Natural killer cell (primary cell): Measurements from ENCODE around the gene C1orf53.

DNA sequence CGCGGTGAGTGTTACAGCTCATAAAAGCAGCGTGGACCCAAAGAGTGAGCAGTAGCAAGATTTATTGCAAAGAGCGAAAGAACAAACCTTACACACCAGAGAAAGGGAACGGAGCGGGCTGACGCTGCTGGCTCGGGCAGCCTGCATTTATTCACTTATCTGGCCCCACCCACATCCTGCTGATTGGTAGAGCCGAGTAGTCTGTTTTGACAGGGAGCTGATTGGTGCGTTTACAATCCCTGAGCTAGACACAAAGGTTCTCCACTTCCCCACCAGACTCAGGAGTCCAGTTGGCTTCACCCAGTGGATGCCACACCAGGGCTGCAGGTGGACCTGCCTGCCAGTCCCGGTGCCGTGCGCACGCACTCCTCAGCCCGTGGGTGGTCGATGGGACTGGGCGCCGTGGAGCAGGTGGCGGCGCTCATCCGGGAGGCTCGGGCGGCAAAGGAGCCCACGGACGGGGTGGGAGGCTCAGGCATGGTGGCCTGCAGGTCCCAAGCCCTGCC is 1171.5 kb upstream of the B3GALT2 start:
- PRO-cap, result no peak

GRCh38 chr1:194858495-194859241 is 1672.3 kb upstream of the B3GALT2 start:
- PRO-cap, result no peak

GRCh38 chr1:196445738-196446130 is 162.5 kb downstream of the KCNT2 start:
- PRO-cap, result no peak

DNA sequence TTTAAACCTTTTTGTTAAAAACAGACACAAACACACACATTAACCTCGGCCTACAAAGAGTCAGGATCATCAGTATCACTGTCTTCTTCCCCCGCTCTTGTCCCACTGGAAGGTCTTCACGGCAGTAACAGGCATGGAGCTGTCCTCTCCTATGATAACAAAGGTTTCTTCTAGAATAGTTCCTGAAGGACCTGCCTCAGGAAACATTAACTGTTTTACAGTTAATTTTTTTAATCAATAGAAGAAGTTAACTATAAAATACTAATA is 2.9 kb downstream of the CFHR1 start:
- PRO-cap, result no peak

DNA sequence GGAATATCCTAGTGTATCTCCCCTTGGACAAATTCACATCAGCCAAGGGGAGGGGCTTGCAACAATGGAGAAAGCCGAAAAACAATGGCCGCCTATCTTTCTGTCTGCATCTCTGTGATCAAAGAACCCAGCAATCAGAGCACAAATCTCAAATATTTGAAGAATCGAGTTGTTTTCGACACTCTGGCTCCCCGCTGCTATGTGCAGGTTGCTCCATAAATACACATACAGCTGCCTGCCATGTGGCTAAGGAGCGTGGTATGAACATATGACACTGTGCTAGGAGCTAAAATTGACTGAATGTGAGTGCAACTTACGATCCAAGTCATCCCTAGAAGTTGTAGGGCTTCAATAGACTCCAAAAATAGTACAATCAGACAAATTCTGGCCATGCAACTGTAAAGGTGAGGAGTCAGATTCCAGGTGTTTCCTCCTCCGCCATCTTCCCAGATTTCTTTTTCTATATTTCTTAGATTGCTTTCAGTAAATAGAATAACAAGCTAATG is 8.6 kb downstream of the CFHR4 start:
- PRO-cap, result no peak

GRCh38 chr1:196896886-196897817 is 9.3 kb downstream of the CFHR4 start:
- PRO-cap, result no peak

DNA sequence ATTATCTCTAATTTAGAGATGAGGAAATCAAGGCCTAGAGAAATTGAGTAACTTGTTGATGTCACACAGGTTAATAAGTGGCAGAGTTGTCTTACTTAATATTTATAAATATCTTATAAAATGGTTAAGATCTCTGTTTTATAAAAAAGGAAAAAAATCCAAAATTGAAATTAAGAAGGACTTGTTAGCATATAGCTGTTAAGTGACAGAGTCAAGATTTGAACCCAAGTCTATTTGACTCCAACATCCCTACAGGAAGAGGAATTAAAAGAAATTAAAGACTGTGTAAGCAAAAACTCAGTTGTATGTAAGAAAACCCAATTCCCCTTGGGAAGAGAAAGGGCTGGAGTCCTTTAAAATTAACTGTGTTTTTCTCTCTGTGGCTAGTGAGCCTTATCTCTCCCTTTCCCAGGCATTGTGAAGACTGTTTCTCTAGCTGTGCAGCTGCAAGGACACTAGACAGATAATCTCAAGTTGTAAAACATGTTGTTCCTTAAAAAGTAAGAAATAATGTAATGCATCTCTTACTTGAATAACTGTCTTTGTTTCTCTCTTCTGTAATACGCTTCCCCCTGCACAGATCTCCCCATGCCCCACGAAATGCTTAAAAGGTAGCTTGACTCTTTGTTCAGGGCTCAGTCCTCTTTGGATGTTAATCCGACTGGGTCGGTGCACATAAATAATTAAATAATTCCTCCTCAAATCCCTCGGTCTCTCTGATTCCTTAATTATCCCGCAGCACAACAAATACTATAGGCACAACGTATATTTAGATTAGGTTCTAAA is 29.9 kb upstream of the F13B start:
- PRO-cap, result no peak

- PRO-cap, result no peak
Observed at GRCh38 chr1:197101742-197102922, 35.1 kb upstream of the F13B start.

DNA sequence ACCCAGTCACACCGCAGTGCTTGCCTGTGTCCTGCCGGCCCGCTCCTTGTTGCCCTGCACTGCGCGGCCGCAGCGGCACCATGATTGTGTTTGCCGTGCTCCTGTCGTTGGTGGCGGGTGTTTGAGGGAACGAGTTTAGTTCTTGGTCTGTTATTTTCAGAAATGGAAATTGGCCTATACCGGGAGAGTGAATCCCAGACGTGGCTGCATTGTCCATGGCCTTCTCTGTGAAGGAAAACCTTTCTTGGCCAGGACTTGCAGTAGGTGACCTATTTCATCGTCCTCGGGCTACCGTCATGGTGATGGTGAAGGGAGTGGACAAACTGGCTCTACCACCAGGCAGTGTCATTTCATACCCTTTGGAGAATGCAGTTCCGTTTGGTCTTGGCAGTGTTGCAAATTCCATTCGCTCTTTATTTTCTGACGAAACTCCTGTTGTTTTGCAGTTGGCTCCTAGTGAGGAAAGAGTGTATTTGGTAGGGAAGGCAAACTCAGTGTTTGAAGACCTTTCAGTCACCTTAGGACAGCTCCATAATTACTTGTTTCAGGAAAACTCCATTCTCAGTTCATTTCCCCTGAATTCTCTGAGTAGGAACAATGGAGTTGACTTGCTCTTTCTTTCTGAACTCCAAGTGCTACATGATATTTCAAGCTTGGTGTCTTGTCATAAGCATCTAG is 21.2 kb upstream of the ZBTB41 start:
- PRO-cap, result no peak

DNA sequence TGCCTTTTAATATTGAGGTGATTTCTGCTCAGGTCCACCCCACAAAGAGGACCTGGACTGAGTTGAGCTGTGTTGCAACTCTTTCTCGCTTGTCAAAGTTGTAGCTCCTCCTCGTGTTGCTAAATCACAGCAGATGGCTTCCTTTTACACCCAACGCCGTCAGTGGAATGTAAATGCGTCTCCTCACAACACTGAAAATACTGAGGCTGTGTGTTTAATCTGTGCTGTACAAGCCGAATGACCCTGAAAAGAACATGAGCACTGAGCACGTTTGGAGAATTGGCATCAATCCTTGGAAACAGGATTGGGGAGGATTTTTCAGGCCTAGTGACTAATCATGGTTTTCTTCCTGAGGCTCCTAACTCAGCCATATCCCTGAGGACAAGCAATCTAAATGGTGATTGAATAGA is 196.0 kb downstream of the CRB1 start:
- PRO-cap, result no peak

DNA sequence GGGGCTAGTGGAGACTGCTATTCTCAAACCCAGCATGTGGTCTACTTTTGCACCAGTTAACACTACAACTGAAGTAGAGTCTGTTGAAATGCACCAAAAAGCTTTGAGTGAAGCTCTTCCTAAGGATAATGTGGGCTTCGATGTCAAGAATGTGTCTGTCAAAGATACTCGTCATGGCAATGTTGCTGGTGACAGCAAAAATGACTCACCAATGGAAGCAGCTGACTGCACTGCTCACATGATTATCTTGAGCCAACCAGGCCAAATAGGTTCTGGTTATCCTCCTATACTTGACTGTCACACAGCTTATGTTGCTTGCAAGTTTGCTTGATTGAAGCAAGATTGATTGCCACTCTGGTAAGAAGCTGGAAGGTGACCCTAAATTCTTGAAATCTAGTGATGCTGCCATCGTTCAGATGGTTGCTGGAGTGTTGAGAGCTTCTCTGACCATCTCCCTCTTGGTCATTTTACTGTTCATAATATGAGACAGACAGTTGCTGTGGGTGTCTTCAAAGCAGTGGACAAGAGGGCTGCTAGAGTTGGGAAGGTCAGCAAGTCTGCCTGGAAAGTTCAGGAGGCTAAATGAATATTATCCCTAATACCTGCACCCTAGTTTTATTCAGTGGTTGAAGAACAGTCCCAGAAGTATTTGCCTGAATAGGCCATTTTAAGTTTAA is 85.1 kb downstream of the DENND1B start:
- PRO-cap, result no peak

DNA sequence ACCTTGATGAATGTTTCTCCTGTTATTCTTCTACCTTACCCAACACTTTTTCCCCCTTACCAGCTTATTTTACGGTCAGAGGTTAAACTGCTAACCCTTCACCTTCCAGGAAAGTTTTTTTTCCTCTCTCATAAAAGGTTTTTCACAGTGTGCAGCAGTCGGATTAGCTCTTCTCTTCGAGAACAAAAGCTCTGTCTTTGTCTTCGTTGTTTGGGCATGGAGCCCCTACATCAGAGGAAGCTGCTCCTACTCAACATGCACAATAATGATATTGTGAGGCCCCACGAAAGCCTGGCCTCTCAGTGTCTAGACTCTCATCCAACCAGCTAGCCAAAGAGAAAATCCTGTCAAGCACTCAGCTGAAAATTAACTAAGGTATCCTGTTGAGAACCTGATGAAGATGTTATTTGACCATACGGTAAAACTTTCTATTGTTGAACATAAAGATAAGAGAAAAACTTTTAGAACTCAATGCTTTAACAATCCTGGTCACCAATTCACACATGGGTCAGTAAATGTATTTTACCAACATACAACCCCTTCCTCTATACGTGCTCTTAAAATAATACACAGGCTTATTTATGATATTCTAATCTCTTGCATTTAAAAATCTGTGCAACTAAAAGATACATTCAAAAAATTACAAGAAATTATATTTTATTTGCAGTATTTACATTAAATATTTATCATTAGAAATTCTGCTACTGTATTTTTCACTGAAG is 41.8 kb downstream of the DENND1B start:
- PRO-cap, result no peak

DNA sequence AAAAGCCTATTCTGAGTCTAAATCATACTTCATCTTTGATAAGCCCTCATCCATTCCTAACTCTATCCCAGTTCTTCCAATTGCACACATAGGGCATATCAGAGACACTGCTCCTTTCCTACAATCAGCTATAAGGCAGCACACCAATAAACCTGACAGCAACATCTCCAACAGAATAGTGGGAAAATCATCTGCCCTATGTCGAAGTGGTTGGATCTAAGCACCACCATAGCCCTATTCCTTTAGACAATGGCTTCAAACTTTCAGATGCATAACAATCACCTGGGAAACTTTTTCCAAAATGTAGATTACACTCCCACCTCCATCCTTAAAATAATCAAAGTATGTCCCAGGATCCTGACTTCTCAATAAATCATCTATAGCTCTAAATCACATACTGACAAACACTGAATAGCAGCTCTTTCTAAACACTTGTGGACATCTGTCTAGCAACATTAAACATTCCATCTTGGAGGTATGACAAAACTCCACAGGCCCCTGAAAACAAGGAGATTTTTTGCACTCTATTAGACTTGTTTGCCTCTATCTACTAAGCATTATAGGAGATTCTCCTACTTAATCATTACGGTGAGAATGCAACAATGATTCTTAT is 38.1 kb downstream of the DENND1B start:
- PRO-cap, result no peak

DNA sequence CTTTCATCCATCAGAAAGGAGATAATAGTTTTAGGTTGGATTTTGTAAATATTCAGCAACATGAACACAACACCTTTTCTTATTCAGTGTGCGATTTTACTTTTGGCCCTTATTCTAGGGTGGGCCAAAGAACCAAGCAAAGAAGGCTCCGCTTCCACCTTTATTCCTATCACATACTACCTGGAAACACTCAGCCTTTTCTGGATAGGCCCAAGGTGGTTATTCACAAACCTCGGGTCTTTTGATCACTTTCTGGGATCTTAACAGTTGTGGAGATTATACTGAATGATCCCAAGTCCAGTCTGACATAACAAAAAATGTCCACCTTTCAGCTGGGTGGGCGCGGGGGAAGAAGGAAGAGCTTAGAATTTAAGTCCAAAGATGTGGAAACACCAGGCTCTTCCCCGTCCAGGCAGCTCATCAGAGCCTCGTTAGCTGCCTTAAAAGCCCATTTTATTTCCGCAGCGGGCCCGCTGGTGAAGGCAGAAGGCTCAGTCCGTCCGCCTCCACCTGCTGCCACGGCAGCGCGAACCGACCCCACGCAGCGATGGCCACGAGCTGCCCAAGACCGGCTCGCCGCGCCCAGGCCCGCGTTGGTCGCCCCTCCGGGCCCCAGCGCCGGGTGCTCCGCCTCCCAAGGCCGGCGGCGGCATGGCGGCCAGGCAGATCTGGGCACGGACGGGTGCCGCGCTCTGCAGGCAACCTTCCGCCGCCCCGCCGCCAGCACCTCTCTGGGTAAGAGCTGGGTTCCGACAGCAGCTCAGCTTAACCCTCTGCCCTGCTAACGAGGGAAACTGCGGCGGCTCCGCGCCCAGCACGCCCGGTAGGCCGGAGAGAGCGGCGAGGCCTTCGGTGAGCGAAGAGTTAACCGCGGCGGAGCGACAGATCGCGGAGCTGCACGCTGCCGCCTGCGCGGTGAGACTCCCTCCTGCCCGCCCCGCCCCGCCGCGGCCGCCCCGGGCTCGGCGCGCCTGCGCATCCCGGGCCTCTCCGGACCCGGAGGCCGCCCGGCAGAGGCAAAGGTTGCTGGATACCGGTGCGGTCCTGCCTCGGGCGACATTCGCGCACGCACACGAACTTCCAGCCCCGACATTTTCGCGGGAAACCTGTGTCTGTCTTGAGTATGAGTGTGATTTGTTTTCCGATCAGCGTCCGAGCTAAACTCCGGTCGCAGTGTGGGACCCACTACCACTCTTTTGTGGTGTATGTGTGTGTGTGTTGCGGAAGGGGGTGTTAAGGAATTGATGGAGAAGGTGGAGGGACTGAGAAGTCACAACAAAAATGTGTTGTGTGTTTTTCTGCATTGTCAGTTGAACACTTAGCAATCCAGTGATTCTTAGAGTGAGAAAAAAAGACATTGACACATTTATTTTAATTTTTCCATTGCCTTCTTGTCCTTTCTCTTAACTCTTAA is at the start of gene C1orf53:
Gene C1orf53, plus strand, starts transcription at position 632 of the 1,414 bp plus-strand sequence.
- PRO-cap, result bidirectional peak, plus-strand start at position 652 of the sequence, minus-strand start at position 670 of the sequence; bidirectional peak, plus-strand start at position 1,013 of the sequence, minus-strand start at position 733 of the sequence

- PRO-cap, result no peak
Observed at GRCh38 chr1:198169689-198170362, 13.0 kb downstream of the NEK7 start.

- PRO-cap, result no peak
Observed at GRCh38 chr1:198175770-198176426, 19.1 kb downstream of the NEK7 start.

DNA sequence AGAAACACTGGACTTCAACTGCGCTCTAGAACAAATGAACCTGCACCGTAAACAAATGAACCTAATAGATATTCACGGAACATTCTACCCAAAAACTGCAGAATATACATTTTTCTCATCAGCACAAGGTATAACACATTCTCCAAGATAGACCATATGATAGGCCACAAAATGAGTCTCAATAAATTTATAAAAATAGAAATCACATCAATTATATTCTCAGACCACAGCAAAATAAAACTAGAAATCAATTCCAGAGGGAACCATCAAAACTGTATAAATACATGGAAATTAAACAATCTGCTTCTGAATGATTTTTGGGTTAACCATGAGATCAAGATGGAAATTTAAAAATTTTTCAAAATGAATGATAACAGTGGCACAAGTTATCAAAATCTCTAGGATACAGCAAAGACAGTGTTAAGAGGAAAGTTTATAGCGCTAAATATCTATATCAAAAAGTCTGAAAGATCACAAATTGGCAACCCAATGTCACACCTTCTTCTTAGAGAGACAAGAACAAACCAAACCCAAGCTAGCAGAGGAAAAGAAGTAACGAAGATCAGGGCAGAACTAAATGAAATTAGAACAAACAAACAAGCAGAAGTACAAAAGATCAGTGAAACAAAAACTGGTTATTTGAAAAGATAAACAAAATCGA is 59.3 kb downstream of the NEK7 start:
- PRO-cap, result no peak

DNA sequence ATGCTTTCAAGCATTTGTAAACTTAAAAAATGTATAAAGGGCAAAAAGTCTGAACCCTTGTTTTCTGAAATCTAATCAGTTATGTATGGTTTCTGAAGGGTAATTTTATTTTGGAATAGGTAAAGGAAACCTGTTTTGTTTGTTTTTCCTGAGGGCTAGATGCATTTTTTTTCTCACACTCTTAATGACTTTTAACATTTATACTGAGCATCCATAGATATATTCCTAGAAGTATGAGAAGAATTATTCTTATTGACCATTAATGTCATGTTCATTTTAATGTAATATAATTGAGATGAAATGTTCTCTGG is 164.3 kb downstream of the NEK7 start:
- PRO-cap, result no peak

DNA sequence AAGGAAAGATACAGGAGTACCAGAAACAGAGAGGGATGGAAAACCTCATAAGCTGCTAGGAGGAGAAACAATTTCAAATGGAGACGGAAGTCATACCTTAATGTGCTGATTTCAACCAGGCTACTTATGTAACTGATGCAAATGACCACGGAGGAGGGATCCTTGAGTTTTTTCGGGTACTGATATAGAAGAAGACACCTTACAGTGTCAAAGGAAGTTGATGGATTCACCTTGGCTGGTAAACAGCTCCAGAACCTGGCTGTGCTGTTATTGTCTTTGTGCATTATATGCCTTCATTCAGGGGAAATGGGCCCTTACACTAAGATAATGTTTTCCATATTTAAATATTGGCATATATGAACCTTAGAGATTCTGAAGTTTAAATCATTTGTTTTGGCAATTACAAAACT is 19.0 kb upstream of the PTPRC start:
- PRO-cap, result no peak

DNA sequence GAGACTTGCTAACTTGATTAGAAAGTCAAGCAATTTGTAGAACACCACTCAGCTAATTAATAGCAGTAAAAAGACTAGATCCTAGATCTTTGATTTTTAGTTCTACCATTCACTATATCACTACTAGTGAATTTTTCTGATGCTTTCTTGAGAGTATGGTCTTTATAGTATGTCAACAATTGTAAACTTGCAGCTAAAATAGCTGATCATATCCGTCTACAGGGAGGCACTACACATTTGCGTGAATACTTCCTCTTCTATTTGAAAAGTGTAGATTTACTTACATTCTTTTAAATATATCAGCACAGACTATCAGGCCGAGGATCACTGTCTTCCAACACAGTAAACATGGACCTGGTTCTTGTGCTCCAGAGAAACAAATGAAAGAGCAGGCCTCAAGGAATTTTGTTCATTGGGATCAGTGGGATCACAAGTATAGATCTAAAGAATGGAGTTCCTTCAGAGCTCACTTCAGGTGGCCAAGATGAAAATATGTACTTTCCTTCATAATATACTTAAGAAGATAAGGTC is 18.6 kb upstream of the PTPRC start:
- PRO-cap, result no peak